ENCODE measurements around the gene CIPC.

DNA sequence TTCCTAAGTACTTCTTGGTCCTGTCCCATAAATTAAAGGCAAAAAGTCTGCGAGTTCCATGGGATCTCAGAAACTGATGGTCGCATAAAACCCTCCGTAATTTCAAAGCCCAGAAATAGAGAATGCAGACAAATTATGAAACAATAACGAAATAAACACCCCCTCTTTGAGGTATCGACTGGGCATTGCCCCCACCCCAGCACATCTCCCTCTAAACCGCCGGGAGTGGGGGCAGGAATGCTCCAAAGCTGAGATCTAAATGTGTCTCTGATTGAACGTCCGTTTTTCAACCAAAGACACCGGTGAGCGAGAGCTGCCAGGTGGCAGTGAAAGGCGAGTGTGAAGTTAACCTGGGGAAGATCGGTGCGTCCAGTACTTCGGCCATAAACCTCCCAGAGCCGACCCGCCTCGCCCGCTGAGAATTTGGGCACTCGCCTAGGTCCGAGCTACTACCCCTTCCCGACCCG, 694 bp downstream of the ANGEL1 start:
- PRO-cap: no peak

GRCh38 chr14:76948614-76949058, 79.9 kb downstream of the IRF2BPL start:
- PRO-cap: no peak

- PRO-cap: no peak
Observed at GRCh38 chr14:77000093-77001284, 28.0 kb downstream of the IRF2BPL start.

- PRO-cap: no peak
Observed at GRCh38 chr14:77021992-77022810, 6.3 kb downstream of the IRF2BPL start.

GRCh38 chr14:77023365-77024006, 5.0 kb downstream of the IRF2BPL start:
- PRO-cap: no peak

GRCh38 chr14:77033259-77033740, 4.8 kb upstream of the IRF2BPL start:
- PRO-cap: bidirectional peak, plus-strand start at chr14:77033502, minus-strand start at chr14:77033555; bidirectional peak, plus-strand start at chr14:77033675, minus-strand start at chr14:77033609

DNA sequence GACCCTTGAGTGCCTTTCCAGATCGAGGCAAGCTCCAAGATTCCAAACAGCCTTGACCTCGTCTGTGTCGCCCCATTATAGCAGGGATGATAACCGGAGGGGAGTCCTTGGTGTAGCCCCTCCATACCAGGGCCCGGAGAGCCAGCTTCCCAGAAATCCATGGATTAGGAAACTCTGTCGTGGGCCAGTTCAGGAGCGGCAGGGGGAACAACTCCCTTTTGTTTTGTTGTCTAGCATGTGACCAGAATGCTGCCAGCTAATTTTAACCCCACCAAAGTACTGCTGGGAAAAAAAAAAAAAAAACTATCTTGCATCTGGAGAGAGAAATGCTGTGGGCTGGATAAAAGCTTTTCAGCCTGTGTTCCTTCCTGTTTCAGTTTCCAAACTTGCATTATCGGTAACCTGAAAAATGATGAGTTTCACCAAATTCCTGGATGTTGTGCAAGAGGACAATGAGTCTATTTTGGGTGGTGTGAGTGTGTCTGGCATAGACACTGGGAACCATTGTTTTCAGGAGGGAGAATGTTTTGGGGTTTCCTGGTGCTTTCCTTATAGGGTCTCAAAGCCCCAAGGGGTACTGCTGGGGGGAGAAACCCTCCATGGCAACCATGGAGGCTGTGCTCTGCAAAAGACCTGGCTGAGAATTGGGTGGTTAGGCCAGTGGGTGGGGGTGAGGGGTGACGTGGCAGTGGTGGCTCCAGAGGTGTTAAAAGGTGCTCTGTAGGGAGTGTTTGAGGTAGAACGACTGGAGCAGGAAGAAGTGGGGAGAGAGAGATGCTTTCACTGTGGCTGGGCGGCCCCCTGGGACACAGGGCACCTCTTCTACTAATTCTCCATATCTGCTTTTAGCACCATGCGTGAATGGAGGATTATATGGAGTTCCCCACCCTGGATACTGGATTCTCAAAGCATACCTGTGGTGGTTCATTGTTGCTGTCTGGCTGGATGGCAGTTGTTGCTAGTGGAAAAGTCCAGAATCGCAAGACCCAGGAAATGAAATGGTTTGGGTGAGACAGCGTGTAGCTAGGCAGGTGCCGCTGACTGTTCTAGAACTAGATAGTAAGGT, 15.0 kb upstream of the IRF2BPL start:
- PRO-cap: no peak

- PRO-cap: bidirectional peak, plus-strand start at chr14:77098282, minus-strand start at chr14:77097942
Observed at GRCh38 chr14:77097419-77098583, at the start of gene CIPC. Gene CIPC (plus strand): TSS chr14:77098258.

- PRO-cap: no peak
Observed at GRCh38 chr14:77119733-77120263, 21.7 kb downstream of the CIPC start.

DNA sequence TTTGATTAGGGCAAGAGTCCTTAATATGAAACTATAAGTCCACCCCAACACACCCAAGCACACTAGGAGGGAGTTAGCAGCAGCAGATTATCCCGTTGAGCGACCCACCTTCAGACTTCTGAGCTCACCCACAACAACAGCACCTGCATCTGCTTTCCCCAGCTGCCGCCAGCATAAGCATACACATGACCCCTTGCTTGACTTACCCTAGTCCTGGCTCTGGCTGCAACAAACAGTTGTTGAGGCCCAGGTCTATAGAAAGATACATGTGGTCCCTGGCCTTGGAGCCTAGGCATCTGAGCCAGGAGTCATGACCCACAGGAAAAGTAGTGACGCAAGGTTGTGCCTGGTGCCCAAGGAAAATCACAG, 19.0 kb downstream of the ZDHHC22 start:
- PRO-cap: no peak

DNA sequence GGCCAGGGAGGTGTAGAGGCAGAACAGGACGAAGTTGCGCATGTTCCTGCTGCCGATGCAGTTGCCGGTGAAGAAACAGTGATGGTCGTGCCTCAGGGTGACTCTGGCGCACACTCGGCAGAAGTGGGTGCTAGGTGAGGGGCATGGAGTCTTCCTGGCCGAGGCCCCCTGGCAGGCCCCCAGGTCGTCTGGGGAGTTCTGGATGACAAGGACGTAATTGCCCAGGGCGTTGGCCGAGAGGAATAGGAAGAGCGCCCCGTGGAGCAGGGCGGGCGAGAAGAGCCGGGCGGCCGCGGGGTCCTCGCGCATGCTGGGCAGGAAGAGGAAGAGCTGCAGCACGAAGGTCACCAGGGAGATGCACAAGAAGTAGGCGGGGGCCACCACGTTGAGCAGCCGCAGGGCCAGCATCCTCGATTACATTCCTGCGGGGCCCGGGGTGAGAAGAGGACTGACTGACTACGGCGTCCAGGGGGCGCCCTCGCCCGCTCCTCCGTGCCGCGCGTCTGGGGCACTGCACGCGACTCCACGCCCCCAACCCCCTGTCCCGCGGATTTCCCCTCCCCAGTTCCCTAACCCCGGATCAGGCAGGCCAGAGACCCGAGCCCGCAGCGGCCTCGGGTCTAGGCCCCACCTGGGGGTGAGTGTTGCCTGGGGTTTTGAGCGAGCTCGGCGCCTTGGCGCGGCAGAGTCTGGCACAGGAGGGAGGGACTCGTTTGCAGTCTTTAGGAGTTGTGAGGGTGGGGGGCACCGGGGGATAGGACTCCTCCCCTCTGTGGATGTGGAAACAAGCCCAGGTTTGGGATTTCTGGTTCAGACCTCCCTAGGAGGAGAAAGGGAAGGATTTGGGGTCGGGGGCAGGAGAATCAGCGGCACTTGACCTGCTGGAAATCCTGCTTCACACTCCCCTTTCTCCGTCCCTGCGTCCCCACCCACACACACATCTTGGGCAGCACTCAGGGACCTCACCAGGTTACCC, 2.0 kb downstream of the ZDHHC22 start:
- PRO-cap: no peak

DNA sequence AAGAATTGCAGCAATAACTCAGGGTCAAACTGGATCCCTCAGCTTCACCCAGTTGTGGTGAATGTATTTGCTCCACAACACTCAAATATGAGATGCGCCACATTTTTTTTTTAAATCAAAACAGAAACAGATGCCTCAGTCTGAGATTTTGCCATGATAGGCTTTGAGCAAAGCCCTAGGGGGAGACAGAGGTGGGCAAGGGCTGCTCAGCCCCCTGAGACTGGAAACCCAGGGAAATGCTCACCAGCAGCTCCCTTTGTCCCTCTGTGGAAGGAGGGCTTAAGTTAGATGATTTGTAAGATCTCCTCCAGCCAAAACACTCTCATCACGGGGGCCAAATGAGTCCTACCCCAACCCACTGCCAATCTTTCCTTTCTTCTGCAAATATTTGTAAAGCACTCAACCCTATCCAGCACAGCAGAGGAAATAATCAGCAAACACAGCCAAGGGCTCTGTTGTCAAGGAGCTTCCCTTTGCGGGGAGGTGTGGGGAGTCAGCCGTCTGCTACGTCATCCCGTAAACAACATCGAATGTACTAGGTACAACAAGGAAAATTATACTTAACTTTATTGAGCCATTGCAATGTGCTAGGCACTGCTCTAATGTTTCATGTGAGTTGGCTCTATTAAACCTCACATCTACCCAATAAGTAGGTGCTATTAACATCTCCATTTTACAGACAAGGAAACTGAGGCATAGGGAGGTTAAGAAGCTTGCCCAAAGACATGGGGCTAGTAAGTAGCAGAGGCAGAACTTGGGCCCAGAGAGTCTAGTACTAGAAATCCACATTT, 22.7 kb downstream of the TMEM63C start:
- PRO-cap: no peak

DNA sequence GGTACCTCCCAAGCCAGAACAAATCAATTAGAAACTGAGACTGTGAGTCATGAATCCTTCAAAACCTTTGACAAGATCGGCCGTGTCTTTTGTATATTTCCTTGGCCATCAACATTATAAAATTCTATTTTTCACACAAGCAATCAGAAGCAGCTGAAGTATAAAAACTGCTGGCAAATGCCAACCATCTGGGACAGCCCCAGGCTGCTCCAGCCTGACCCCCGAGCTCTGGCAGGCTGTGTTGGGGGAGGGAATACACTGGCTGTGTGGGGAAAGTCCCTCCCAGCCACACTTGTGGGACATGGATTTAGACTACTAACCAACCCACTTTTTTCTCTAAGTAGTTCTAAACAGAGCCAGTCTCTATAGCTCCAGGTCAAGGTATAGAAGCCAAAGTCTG, 13.7 kb downstream of the POMT2 start:
- PRO-cap: no peak

DNA sequence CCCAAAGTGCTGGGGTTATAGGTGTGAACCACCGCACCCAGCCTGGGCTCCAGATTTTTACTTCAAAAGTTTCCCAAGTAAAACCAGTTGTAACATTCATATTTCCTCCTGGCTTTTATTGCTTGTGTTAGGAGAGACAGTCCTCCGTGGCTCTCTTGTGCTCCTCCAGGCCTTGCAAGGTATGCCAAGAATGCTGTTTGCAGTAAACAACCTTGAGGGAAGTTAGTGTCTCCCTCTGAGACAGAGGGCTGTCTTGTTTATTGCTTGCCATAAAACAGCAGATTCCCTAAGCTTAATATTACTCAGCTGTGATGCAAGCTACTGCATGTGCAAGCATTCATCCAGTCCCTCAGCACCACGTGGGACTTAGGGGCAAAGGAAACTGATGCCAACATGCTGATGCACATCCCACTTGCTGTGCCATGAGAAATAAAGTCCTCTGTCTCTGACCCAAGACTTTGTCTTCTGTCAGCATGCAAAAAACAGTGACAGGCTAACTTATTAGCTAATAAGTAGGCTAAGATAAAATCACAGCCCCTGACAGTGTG, 6.6 kb downstream of the POMT2 start:
- PRO-cap: no peak

DNA sequence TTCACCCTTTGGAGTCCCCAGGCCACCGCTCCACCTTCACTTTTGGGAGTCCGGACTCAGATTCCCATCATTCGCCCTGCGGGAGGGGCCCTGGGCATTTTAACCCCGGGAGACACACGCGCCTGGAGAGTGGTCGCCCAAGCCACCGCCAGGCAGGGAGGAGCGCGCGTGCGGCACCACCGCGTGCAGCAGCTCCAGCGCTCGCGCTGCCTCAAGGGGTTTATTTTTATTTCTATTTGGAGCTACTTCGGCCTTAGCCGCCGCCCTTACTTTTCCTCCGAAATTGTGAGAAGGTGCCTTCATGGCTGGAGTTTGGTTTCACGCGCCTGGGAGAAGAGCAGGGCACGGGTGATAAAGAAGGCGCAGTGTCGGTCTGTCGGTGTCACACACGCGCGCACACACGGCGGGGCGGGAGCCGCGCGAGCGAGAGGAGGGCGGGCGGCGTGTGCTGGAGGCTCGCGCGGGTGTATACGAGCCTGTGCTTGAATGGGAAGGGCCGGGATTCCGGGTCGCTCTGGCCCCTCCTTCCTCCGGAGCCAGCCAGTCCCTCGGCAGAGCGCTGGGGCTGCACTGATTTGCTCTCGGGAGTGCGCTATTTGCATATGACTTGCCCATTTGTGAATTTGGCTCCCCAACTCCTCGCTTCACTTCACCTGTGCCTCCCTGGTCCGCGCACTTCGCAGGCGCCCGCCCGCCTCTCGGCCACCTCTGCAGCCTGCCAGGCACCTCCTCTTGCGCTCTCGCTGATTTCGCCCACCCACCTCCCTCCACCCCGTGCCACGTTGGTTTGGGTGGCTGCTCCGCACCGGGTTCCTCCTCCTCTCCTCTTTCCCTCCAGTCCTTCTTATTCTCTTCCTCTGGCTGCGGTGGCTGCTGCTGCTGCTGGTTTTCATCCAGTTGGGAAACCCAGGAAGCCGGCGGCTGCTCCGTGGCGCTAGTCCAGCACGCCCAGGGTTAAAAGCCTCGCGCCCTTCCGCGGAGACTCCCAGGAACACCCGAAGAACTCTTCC, 932.3 kb downstream of the DIO2 start:
- PRO-cap: unidirectional peak, plus-strand start at position 647 of the sequence

DNA sequence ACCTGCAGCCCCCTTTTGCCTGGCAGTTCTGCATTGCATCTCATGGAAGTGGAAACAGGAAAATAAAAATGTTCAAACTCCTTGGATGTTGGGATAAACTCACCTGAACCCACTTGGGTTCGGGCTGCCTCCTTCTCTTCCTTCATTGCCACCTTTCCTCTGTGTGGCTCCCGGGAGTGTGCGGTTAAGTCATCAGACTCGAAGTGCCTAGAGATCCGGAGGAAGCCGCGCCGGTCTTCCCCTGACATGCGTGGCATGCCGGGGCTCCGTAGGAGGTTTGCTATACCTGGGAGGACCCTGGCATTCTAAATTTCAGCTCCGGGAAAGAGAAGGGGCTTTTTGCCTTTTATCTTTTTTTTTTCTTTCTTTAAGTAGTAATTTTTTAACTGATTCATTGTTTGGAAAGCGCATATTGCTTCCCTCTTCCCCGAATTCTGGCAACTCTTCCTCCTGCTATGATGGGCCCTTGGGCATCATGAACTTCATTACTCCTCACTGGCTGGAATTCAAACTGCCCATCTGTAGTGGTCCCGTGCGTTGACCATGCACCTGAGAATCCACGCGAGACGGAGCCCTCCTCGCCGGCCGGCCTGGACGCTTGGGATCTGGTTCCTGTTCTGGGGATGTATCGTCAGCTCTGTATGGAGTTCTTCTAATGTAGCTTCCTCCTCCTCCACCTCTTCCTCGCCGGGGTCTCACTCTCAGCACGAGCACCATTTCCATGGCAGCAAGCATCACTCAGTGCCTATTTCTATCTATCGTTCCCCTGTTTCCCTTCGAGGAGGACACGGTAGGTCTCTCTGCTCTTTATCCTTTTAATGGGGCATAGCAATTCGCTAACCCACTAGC, 931.3 kb downstream of the DIO2 start:
- PRO-cap: no peak

DNA sequence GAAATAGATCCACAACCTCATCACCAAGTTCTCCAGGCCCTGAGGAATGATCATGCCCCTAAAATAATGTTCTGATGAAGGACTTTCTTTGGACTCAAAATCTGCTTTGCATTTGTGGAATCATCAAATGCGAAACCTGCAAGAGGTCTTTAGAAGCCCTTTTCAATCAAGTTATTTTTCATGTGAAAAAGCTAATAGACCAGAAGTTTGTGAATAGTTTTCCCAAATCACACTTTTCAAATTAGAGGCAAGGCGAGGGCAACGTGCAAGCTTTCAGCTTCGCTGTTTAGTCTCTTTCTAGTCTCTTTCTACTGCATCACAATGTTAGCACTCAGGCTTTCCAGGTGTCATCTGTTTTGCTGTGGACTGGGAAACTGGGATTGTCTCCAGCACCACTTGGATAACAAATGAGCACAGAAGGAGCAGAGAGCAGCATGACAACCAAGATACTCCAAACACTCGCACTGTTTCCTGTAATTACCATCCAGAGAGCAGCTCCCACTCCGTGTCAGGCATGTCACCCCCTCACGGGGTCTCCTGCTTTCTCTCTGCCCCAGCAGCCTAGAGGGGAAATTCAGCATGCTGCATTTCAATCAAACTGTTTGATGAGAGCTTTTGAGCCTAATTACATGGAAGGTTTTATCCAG, 917.9 kb downstream of the DIO2 start:
- PRO-cap: no peak

DNA sequence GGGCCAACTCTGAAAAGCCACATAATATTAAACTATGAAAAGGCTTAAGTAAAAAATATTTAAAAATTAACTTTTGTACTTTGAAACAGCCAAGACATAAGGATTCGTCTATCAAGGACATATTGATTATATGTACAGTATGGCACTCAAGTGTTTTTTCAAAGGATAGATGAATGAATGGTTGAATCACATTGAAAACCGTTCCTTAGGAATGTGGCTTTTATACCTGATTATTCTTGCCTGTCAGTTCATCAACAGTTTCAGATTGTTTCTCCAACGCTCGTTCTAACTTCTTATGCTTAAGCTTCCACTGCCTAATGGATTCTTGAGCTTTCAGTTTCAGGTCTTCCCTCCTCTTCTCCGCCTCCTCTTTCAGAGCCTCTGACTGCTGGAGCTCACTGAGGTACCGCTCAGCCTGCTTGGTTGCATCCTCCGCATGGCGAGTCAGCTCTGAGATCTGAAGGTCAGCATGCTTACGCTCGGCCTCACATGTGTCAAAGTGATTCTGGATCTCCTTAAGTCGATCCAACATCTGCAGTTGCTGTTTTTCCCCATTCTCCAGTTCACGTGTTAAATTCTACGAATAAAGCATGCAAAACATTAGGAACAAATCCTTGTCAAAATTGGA, 148.9 kb downstream of the CEP128 start:
- PRO-cap: no peak

DNA sequence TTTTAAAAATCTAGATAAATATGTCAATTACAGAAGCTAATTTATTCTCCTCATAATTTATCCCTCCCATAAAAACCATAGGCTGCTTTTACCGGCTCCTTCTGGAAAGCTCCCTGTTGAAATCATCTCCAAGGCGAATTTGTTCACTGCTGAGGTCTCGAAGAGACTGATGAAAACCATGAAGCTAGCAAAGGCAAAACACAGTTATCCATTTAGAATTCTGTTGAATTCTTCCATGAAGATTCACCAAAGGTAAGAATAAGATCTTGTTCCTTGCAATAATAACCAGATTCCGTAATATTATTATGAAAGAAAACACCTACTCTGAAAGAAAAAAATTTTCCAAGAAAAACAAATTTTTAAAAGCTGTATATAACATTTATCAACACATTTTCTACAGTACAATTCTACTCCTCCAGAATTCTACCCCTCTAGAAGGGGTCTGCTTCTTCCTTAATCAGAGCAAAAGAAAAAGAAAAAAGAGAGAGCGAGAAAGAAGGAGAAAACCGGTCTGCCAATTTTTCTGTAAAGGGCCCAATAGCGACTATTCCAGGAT, 41.6 kb downstream of the CEP128 start:
- PRO-cap: no peak

- PRO-cap: no peak
Observed at GRCh38 chr14:81114092-81114378, 106.7 kb downstream of the GTF2A1 start.

Data from mesenteric fat pad (tissue), 1 donor.